Colic lymph node (tissue), 1 donor: Measurements from ENCODE around the genes ARTN, ATP6V0B and BTBD19.

DNA sequence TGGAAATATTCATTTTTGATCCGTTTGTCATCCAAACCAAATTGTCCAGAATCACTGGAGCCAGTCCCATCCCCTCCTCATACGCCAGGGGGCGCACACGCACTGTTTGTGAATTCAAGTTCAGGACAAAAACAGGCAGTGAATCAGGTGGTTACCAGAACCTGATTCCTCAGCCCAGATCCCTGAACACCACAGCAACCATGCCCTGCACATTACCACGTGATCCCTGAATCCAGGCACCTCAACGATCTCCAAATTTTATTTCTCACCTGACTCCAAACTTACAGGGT, 1.5 kb upstream of the PTPRF start:
- PRO-cap = no peak

- PRO-cap = no peak
Observed at GRCh38 chr1:43537312-43537982, 6.8 kb downstream of the PTPRF start.

GRCh38 chr1:43582204-43582674, 51.6 kb downstream of the PTPRF start:
- PRO-cap = no peak

GRCh38 chr1:43708722-43709335, 1.5 kb downstream of the ST3GAL3 start:
- PRO-cap = no peak

DNA sequence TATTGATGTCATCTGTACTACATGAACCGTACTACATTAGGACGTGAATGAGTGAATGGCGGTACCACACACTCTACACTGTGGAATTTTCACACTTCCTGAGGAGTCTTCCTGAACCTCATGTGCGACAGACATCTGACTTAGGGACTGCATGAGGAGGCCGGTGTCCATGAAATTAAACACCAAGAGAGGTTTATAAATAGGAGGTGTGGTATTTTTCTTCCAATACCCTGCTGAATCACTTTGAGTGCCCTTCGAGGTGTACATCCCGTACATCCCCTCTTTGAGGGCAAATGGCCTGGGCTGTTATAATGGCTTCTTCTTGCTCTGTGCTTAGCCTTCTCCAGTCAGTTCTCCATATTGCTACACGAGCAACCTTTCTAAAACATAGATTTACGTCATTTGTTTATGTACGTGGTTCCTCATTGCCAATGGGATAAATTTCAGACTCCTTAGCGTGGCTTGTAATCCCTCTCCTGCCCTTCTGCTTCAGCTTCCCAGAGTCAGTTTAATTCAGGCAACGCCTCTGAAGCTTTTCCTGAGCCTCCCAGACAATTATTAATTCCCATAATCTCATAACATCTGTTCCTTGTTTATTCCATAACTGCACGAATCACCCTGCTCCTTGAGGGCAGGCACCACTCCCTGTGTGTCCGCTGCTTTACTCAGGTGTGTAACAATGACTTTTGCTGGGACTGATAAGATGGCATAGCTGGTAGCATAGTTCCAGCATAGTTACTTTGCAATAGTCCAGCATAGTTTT, 9.4 kb downstream of the ST3GAL3 start:
- PRO-cap = no peak

- PRO-cap = no peak
Observed at GRCh38 chr1:43835905-43836987, 97.4 kb upstream of the ARTN start.

DNA sequence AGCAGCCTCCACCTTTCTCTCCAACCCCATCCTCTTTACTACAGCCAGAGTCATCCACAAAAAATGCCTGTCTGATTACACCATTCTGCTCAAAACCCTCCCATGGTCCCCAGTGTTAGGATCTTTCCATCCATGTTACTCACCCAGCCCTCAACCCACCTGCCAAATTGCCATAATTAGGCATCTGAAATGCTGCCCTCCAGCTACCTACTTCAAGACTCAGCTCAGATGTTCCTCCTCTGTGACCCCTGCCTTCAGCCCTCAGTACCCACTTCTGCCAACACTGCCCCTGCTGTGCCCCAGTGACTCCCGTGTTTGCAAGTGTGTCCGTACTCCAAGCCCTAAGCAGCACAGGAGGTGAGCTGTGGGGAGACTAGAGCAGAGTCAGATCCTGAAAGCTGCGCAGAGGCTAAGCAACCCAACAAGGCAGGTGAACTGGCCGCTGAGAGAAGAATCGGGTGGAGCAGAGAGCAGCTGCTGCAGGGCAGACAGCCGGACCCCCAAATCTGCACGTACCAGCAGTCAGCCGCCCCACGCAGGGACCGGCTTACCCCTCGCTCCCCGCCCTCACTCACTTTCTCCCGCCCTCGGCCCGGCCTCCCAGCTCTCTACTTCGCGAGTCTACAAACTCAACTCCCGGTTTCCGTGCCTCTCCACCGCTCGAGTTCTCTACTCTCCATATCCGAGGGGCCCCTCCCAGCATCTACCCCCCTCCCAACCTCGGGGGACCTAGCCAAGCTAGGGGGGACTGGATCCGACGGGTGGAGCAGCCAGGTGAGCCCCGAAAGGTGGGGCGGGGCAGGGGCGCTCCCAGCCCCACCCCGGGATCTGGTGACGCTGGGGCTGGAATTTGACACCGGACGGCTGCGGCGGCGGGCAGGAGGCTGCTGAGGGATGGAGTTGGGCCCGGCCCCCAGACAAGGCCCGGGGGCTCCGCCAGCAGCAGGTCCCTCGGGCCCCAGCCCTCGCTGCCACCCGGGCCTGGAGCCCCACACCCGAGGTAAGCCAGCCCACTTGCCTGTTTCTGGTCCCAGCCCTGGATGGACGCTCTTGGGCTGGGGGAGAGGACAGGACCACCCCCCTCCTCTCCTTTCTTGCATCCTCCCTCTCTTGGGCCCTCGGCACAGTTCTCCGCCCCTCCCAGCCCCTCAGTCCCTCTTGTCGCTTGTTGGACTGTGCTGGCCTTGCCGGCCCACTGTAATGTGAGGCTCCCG, at the start of gene ARTN:
Gene ARTN (plus strand): TSS at position 916 of the 1,214 bp plus-strand sequence.
- PRO-cap = no peak

DNA sequence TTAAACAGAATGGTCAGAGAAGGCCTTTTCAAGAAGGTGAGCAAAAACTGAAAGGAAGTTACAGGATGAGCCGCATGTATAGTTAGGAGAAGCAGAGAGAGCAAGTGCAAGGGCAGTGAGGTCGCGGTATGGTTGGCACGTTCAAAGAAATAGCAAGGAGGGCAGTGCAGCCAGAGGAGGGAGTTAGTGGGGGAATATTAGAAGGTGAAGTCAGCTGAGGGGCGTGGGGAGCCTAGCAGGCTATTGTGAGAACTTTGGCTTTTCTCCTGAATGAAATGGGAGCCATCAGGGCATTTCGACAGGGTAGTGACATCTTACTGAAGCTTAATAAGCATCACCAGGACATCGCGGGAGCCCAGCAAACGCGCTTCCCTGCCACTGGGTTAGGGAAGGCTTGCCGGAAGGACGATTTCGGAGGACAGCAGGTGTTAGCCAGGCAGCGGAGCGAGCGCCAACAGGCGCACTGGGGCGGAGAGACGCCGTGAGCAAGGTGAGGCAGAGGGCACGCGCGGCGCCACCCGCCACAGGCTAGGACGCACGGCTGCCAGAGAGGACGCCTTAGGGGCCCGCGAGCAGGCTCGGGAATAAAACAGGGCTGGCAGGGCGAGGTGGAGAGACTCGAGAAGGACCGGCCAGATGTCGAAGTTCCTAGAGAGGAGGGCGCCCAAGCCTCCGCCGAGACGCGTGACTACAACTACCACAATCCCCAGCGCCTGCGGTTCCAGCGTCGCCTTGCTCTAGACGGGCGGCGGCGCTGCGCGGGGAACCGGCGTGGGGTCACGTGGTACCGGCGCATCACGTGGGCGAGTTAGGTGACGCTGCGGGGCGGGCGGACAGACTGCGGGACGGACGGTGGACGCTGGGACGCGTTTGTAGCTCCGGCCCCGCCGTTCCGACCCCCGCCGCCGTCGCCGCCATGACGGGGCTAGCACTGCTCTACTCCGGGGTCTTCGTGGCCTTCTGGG, at the start of gene ATP6V0B:
Gene ATP6V0B (plus strand): TSS at position 836 of the 965 bp plus-strand sequence.
- PRO-cap = bidirectional peak, plus-strand start at position 836 of the sequence, minus-strand start at position 465 of the sequence

DNA sequence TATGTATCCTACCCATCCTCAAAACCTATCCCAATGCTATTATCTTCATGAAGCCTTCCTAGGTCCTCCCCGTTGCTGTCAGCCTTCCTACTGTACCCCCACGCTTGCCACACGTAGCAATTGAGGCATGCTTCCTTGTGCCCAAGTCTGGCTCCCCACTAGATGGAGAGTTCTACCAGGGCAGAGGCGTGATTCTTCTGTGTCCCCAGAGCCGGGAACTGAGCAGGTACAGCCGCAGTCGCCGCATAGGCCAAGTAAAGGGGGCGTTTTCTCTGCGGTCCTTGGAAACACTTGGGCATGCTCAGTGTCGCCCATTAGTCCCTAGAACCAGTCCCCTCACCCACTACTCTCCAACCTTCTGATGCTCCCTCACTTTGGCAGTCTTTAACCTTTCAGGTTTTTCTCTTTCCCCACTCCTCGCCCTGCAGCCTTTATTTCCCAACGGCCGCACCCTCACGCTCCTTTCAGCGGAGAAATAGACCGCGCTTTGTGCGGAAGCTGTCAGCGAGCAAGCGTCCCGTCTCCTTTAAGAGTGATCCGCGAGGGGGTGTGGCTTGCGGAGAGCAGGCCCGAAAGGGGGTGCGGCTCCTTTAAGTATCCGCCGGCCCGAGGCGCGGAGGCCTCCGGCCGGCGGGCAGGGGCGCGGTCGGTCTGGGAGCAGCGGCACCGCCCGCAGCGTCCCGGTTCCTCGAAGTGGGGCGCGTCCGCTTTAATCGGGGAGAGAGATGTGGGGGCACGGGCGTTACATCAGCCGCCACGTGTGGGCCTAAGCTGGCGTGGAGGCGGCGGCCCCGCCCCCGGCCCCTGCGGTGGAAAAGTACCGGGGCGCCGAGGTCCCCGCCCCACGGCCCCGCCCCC, 1.5 kb downstream of the SLC6A9 start:
- PRO-cap = bidirectional peak, plus-strand start at position 627 of the sequence, minus-strand start at position 528 of the sequence; bidirectional peak, plus-strand start outside the sequence, minus-strand start at position 695 of the sequence

DNA sequence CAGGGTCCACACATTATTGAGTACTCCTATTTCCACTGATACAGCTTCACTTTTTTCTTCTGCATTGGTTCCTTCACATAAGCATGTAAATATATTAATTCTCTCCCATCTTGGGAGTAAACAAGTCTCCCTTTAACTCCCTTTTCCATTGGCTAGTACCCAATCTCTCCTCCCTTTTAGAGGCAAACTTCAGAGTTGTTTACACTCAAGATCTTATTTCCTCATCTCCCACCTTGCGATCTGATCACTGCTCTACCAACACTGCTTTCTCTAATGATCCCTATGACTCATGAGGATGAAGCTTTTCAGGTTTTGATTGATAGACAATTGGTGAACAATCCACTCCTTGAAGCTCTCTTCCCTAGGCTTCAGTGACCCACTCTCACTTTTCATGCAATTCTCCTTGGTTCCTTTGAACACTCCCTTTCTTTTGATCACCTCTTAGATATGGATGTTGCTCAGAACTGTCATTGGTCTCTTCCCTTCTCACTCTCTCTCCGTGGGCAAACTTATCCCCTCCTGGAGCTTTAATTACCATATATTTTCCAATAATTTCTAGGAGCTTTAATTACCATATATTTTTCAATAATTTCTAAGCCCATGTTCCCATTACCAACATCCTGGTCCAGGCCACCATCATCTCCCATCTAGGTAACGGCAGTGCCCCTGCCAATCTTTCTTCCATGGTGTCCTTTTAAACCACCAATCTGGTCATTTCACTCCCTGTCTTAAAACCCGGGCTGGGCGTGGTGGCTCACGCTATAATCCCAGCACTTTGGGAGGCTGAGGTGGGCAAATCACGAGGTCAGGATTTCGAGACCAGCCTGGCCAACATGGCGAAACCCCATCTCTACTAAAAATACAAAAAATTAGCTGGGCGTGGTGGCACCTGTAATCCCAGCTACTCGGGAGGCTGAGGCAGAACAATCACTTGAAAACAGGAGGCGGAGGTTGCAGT, 20.7 kb downstream of the DMAP1 start:
- PRO-cap = no peak

GRCh38 chr1:44276650-44277722, 63.7 kb downstream of the DMAP1 start:
- PRO-cap = no peak

DNA sequence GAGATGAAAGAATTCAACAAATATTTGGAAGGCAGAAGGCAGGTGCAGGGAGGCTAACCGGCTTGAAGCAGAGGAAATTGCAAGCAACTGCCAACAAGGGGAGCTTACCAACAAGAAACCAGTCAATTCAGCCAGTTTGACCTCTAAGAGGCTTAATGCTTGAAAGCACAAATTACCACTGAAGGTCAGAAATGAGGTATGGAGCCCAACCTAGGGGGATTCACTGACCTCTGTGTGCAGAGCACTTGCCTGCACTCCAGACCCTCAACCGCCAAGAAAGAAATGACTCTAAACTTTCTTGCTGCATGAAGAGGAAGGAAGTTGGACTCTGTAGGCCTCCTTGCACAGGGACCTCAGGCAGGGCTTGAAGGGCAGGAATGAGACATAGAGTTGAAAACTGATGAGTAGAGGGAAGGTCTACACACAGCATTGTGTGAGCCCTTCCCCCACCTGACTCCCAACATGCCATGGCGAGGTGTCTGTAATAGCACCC, 10.0 kb downstream of the ARMH1 start:
- PRO-cap = no peak

- PRO-cap = no peak
Observed at GRCh38 chr1:44767046-44767982, 8.0 kb upstream of the RPS8 start.

DNA sequence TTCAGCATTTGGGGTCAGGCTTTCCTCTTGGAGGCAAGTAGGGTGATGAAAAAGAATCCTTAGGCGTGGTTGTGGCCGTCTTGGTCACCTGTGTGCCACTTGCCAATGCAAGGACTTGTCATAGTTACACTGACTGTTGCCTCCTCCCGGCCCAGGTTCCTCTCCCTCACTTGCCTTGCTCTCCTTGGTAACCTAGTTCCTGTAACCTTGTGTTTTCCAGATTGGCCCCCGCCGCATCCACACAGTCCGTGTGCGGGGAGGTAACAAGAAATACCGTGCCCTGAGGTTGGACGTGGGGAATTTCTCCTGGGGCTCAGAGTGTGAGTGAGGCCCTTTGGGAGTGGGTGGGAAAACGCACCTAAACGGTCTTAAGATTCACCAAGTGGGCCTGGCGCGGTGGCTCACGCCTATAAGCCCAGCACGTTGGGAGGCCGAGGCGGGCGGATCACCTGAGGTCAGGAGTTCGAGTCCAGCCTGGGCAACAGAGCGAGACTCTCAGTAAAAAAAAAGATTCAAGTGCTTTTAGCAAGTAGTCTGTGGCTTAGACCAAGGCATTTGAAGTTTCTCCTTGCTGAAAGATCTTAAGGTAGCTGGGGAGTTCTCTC, 1.2 kb downstream of the RPS8 start:
- PRO-cap = no peak

DNA sequence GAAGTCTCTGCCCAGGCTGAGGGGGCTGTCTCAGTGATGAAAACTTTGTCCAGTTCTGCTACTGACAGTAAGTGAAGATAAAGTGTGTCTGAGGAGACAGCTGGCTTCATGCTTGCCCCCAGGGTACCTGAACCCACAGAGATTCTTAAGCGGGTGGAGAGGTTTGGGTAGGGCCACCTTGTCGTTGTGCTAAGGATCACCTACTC, 2.9 kb downstream of the RPS8 start:
- PRO-cap = no peak

GRCh38 chr1:44808241-44808943, at the start of gene BTBD19:
Gene BTBD19 (plus strand): TSS chr1:44808523.
- PRO-cap = no peak

- PRO-cap = no peak
Observed at GRCh38 chr1:45608509-45609051, 15.3 kb downstream of the CCDC17 start.

DNA sequence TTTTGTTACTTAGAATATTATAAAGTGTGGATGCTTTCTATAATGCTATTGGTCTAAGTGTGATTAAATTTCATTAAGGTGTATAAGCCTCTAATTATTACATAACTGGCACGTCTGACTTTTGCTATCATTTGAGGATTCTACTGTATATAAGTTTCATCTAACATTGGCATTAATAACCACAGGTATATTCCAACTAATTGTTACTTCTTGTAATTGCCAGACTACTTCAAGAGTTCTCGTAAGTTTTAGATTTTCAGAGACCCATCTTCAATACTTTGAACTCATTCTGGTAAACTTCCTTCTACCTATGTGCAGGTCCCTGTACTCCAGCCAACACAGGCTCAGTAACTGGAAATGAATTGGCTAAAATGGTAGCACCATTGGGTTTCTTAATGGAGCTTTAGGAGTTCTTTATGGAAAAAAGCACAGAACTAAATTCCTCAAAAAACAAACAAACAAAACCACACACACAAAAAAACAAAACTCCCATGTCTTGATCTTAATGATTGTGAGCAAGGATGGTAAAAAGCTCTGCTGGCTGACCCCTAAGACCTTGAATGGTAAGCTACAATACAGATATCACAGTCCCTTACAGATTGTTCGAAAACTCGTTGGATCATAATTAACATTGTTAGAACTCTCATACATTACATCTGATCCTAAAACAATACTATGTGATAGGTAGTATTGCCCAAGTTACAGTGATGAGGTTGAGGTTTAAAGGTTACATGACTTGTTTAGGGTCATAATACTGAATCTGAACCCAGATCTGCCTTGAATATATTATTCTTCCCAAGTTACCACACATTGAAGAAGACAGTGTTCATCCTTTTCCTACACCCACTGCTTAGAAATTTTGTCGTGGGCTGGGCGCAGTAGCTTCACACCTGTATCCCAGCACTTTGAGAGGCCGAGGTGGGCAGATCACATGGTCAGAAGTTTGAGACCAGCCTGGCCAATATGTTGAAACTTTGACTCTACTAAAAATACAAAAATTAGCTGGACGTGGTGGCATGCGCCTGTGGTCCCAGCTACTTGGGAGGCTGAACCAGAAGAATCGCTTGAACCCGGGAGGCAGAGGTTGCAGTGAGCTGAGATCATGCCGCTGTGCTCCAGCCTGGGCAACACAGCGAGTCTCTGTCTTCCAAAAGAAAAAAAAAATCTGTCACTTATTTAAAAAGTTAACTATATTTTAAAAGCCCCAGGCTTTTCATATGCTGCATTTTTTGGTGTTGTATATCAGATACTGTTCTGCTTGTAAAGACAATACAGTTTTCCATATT, 14.4 kb downstream of the CCDC17 start:
- PRO-cap = no peak

DNA sequence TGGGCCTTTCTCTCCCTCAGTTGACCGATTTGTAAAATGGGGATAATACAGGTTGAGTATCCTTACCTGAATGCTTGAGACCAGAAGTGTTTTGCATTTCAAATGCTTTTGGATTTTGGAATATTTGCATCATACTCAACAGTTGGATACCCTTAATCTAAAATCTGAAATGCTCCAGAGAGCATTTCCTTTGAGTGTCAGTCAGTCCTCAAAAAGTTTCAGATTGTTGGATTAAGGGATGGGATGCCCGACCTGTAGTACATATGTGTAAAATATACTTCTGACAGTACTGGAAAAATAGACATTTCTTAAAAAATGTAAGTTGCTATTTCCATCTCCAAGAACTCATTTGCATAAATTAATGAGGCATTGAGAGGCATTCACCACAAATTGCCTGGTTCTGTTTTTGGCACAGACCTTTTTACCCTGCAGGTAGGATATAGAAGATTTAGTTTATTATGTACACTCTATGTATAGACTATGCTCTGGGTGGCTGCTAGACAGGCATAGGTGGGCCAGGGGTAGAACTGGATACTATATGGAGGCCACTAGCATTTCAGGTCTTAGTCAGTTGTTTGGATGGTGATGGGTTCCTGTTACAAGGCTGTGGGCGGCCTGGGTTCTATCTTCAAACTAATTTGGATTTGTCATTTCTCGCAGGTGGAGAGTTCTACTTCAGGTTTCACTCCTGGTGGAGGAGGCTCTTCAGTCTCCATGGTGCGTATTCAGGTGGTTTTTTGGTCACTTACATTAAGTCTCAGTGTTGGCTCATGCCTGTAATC, 8.0 kb downstream of the CCDC17 start:
- PRO-cap = no peak

- PRO-cap = no peak
Observed at GRCh38 chr1:45616459-45617102, 7.3 kb downstream of the CCDC17 start.